CMK (cell line): ENCODE measurements around the genes OR1I1 and NOTCH3.

DNA sequence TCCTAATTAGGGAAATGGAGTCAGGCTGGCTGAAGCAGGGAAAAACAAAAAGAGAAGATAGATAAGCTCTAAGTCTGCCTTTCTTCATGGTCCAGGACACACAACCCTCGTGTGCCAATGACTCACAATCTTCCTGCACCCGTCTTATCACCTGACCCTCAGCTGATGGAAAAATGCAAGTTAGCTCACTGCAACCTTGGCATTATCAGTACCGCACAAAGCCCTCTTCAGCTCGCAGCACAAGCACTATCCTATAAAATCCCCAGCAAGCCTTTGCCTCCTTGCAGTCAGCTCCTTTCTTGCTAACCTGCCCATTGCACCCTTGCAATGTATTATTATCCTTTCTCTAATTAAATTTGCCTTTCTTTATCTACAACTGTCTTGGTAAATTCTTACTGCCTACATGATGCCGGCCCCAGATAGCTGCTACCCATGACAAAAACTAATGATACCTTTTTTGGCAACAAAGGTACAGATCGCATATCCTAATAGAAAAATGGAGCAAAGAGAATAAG is 4.2 kb downstream of the OR7A5 start:
- RRBS: no CpG with 5 or more reads among the region's 6 CpGs

DNA sequence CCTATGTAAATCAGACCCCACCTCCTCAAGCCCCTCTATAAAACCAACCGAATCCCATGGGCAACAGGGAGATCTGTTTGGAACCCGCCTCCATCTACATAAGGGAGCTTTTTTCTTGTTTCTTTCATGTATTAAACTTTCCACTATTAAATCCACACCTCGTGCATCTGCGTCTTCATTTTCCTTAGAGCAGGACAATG is 2.6 kb upstream of the OR7A5 start:
- RRBS: no CpG with 5 or more reads among the region's 4 CpGs

DNA sequence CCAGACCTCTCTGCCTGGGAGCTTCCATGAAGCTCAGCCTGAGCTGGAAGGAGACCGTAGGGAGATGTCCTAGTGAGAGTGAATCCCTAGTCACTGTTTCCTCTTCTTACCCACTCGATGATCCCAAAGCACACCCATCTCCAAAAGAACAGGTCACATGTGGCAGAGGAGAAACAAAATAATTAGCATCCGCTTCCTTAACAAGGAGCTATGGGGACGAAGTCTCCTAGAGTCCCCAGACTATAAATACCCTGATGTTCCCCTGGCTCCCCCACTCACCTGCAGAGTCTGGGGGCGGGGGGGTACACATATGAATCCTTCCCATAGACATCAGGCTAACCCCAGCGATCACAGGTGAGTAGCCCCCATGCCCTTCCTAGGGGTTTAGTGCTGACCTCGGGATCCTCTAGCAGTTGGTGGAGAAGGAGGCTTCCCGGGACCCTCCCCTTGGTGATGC is at the start of gene OR1I1:
OR1I1 (plus strand) TSS at position 289 of the 457 bp plus-strand sequence.
- RRBS: no CpG with 5 or more reads among the region's 8 CpGs

- RRBS: no CpG with 5 or more reads among the region's 22 CpGs
Observed at GRCh38 chr19:15186904-15187372, 13.9 kb downstream of the NOTCH3 start.

DNA sequence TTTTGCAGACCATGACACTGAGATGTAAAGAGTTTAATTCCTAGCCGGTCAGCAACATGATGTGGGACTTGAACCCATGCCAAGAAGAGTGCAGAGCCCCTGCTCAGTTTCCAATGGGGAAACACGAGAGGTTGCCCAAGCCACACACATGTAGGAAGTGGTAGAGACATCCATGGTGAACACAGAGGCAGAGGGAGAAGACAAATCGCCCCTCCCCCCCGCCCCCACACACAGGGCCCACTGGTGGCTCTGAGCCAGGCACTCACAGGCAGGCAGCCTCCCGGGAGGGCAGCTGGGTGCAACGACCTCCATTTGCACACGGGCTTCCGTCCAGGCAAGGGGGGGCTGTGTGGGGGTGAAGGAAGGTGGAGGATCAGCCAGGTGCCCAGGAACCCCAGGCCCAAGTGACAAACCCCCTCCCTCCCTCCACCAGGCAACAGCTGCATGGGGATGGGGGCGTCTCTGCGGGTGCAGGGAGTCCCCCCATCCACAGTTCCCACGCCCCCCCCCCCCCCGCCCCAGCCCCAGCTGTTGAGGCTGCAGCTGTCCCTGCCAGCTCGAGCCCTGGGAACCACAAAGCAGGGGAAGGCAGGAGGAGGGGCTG is 3.5 kb downstream of the NOTCH3 start:
- RRBS: no CpG with 5 or more reads among the region's 13 CpGs

- RRBS: 49% methylated on average over 43 of the region's 84 CpGs
Observed at GRCh38 chr19:15200692-15201673, at the start of gene NOTCH3. NOTCH3 (minus strand) TSS chr19:15200995.

- RRBS: 100% methylated on average over 1 of the region's 19 CpGs
Observed at GRCh38 chr19:15213614-15214261, 12.9 kb upstream of the NOTCH3 start.

DNA sequence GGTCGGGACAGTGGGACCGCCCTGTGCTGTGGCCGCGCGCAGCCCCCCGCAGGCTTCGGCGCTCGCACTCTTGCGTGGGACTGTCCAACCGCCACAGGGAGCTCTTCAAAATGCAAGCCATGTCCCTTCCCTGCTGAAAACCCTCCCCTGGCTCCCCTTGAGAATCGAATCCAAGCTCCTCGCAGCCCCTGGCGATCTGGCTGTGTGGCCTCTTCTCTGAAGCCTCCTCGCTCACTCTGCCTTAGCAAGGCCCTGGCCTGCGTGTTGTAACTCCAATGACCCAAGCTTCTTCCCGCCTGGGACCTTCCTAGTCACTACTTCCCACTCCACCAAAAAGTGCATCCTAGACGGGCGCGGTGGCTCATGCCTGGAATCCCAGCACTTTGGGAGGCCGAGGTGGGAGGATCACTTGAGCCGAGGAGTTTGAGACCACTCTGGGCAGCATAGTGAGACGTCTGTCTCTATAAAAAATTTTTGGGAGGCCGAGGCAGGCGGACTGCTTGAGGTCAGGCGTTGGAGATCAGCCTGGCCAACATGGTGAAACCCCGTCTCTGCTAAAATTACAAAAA is 8.2 kb downstream of the EPHX3 start:
- RRBS: no CpG with 5 or more reads among the region's 27 CpGs

DNA sequence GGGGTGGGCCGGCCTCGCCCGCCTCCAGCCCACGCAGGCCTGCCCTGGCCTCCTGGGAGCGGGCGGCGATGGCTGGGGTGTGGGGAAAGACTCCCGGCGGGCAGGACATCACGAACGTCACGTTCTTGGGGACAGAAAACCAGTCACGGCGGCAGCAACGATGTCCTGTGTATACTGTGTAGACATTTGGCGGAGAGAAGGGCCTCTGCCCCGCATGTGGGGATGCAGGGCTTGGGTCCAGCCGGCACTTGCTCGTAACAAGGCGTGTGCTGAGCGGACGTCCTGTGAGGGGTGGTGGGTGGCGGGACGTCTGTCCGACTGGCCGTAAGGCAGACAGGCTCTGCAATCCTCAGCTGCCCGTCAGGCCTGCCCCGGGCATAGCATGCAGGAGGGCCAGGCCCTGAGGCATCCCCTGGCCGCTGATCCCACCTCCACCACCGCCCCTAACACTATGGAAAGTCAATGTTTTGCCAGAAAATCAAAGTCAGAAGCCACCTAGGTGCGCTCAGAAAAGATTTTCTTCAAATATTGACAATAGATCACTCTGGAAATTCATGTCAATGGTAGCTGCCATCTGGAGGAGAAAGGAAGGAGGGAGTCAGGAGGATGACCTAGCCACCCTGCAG is 5.7 kb upstream of the EPHX3 start:
- RRBS: no CpG with 5 or more reads among the region's 31 CpGs

GRCh38 chr19:15243219-15243776 is 11.1 kb upstream of the EPHX3 start:
- RRBS: no CpG with 5 or more reads among the region's 16 CpGs

DNA sequence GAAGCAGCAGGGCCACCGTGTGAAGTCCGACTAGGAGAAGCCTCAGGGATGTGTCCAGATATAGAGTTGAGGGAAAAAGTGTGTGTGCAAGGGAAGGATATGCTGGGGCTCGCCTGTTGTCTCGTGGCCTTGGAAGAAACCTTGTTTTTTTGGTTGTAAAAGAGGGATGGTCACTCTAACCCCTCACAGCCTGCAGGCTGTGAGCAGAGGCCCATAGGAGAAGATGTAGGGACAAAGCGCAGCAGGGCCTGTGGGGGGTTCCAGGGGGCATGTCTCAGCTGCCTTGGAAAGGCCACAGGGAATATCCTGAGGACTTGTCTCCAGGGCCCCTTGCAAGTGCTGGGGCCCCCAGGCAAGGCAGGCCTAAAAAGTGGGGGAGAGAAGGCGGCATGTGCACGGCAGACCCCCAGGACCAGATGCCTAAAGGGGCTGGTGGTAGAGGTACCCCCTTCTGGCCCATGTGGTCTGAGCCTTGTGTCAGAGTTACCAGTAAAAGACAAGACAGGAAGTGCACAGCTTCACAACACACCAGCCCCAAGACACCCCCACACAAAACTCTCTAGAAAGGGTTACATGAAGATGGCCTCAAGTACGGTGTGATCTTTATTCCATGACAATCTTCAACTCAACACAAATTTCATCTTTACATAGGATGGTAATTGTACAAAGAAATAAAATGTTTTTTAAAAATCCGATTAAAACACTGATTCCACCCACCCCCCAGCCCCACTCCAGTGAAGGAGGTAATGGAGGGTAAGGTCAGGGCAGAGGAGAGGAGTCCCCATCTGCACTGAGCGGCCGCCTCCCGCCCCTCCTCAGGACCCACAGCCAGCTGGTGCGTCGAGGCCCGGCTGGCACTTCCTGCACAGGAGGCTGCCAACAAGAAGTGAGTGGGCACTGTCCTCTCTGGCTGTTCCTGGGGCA is 14.5 kb upstream of the EPHX3 start:
- RRBS: no CpG with 5 or more reads among the region's 15 CpGs

GRCh38 chr19:15247501-15248555 is 15.6 kb upstream of the EPHX3 start:
- RRBS: no CpG with 5 or more reads among the region's 17 CpGs

DNA sequence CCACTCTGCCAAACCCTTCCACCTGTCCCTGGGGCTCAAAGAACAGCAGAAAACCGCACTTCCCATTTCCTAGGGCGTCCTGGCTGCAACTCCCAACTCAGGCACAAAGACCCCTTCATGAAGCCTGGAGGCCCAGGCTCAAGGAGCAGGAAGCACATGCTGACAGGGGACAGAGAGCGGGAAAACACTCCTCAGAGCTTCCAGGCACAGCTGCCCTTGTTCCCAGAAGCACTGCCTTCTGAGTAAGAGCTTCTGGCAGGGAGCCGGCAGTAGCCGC is 33.5 kb upstream of the EPHX3 start:
- RRBS: no CpG with 5 or more reads among the region's 5 CpGs

DNA sequence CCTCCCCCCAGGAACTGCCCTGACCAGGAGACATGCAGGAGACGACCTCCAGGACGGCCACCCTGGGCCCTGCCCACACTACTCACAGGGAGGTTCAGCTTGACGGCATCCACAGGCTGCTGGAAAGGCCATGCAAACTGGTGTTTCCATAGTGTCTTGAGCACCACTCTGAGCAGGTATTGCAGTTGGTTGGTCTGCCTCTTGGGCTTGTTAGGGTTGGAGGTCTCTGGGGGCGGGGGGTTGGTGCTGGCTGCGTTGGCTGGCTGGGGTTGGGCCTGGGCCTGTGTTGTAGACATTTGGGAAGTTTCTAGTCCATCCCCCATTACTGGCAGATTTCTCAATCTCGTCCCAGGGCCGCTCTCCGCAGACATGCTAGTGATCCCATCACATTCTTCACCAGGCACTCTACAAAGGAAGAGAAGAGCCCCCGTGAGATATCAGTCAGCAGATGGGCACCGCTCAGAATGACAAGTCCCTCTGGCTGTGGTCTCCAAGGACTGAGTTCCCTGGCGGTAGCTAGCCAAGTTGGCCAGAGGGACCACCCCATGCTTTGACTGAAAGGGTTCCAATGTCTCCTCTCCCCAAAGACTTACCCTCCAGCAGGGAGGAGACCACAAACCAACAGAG is 40.6 kb upstream of the EPHX3 start:
- RRBS: no CpG with 5 or more reads among the region's 11 CpGs

DNA sequence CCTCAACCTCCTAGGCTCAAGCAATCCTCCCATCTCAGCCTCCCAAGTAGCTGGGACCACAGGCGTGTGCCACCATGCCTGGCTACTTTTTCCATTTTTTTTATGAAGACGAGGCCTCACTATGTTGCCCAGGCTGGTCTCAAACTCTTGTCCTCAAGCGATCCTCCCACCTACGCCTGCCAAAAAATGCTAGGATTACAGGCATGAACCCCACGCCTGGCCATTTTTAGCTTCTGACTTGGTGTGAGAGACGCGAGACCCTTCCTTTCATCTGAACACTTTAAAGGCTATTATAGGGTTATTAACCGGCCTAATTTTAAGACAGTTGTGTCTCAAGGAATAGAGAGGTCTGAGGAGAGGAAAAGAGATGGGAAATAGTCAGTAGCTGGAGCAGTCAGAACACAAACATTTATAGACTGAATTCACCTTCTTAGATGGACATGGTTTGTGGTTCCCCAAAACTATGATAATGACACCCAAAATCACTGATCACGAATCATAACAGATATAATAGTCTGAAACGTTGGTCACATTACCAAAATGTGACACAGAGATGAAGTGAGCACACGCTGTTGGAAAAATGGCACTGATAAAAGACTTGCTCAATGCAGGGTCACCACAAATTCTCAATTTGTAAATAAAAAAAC is 25.9 kb downstream of the BRD4 start:
- RRBS: no CpG with 5 or more reads among the region's 11 CpGs

DNA sequence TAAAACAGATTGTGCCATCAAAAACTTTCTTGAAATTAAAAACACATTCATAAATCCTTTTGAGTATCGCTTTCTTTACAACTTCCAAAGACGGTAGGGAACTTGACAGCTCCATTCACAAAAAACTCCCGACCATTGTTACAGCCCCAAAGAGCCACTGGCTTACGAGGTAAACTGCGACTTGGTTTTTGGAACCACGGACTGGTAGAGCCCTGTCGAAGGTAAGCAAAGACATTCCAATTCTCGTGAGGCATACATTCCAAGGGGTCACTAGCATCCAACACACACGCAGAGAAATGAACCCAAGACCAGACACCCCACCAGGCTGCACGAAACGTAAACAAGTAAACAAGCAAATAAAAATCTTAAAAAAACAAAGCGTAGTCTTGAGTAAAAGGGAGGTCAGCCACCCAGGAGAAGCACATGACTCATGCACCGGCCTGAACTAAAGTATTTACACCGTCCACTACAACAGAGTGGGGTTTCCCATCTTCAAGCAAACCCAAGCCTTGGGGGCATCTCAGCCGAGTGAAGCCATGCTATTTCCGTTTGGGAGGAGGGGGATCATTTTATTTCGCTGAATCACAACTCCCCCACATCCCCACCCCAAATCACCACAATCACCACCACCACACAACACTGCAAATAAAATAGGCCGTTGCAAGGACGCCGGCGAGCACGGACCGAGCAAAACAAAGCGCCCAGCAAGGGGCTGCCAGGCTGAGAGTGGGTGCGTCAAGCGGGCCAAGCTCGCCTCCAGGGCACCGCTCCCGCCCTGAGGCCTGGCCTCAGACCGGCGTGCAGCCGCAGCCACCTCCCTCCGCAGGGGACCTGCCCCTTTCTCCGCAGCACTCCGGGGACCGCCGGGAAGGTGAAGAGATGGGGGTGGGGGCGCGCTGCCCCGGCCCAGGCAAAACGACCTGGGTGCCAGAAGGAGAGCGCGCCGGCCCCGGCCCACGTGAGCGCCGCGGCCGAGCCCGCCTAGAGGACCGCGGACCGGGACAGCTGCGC is 1.2 kb downstream of the BRD4 start:
- RRBS: under 1% methylated on average over 29 of the region's 55 CpGs

DNA sequence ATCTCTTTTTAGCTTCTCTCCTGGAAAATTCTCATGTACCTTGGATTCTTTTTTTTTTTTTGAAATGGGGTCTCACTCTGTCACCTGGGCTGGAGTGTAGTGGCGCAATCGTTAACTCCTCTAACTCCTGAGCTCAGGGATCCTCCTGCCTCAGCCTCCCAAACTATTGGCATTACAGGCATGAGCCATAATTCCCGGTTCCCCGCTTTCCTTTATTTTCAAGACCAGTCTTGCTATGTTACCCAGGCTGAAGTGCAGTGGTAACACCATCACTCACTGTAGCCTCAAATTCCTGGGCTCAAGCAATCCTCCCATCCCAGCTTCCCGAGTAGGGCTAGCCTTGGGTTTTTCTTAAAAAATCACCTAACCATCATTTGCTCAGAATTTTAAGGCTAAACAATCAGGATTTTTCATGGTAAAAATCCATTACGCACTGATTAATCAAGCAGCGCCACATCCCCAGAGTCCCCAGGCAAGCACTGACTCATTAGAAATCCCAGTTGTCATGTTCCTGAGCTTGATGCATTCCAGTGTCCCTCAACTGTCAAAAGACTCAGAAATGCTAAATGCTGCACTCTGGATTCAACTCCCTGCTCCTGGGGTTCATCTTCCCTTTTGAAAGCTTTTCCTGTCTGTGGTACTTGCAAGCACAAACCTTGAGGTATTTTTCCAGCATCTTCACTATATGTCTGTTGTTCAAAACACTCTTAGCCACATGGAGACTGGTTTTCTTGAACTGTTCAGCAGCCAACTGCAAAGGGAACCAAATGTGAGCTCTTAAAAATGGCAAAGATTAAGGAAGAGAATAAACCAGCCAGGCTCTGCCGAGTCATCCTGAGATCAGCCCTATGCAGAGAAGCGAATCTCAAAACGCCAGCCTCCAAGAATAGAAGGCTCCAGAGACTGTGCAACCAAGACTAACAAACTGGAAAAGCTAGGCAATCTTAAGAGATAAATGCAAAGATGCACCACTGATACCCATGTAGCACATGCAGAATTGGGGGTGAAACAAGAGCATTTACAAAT is 21.0 kb downstream of the AKAP8 start:
- RRBS: no CpG with 5 or more reads among the region's 10 CpGs

GRCh38 chr19:15378775-15379557 is 621 bp downstream of the AKAP8 start:
- RRBS: 1% methylated on average over 22 of the region's 68 CpGs

- RRBS: 8% methylated on average over 6 of the region's 17 CpGs
Observed at GRCh38 chr19:15449120-15449417, 687 bp downstream of the WIZ start.

GRCh38 chr19:16087944-16088513 is 11.7 kb downstream of the TPM4 start:
- RRBS: no CpG with 5 or more reads among the region's 15 CpGs